HTERT-HM (cell line): ENCODE data around the gene SLC45A1.

GRCh38 chr1:8014938-8015557, 11.1 kb downstream of the ERRFI1 start:
- RRBS = no CpG with 5 or more reads among the region's 10 CpGs

DNA sequence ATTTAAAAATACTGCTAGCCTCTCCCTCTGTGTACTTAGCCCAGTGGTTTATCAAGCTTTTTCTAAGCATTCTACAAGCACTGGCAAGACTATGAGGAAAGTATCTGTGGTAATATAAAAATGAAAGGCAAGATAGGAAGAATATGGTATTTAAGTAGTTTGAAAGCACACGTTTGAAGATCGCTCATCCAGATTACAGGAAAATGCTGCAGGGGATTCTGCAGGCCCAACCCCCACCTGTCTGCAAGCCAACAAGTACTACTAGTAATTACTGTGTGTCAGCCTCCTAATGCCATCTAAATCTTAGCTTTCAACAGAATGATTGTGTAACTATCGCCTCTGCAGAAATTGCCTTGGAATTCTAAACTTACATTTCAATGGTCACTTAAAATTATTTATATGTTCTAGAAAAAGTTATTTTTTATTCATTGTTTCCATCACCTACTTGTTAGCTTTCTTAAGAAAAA, 8.5 kb downstream of the ERRFI1 start:
- RRBS = no CpG with 5 or more reads among the region's 3 CpGs

DNA sequence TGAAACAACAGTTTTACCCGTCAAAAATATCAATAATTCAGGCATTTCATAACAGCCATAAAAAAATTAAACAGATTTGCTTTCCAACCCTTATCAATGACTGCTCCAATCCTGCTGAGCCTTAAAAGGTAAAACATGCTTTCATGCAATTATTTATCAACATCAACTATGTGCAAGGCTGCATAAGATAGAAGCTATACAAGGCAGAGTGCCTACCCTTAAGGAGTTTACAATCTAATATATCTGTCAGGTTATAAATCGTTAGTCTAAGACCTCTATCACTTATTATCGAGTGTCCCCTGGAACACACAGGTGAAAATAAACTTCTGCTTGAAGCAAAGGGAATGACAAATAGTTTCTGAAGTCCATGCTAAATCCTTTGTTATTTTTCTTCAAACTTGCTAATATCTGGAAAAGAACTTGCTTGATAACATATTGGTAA, 1.8 kb downstream of the ERRFI1 start:
- RRBS = no CpG with 5 or more reads among the region's 3 CpGs

GRCh38 chr1:8120605-8121974, 95.0 kb upstream of the ERRFI1 start:
- RRBS = 5% methylated on average over 6 of the region's 31 CpGs

DNA sequence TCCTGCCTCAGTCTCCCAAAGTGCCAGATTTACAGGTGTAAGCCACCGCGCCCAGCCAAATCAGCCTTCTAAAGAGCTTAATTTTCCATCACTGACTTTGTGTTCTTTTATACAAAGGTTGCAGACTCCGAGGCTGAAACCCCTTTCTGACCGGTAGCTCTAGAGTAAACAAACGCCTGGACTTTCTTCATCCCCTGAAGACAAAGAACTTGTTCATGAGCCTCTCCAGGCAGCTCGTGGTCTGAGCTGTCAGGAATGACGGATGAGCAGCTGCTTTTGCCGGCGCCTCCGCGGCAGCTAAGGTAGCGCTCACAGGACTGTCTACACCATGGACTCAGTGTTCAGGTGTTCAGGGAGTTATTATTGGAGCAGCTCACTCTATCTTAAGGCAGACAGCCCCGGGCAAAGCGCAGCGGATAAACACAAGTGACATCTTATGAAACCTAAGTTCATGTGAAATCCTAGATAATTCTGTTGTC, 128.5 kb upstream of the ERRFI1 start:
- RRBS = 73% methylated on average over 7 of the region's 15 CpGs

- RRBS = no CpG with 5 or more reads among the region's 10 CpGs
These were observed 69.9 kb upstream of the SLC45A1 start for GRCh38 chr1:8247798-8248586.

DNA sequence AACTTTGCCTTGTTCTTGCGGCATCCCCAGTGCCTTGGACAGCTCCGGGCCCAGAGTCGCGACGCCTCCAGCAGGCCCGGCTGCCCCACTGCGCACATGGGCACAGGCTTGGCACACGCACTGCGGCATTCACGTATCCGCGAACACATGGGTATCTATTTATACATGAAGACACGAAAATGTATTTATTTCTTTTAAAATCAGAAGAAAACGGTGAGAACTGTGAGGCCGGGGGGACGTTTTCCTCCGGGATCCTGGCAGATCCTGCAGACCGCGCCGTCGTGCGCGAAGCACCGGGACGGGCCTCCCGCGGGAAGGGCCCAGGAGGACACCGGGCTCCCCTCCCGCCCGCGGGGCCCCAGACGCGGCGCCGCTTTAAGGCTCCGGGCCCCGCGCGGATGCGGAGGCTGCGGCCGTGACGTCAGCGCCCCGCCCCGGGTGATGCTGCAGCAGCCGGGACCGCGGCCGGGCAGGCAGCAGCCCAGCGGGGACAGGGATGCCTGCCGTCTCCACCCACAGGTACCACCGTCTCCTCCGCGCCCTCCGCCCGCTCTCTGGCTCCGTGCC, at the start of gene SLC45A1:
SLC45A1 (plus strand) TSS at position 447 of the 567 bp plus-strand sequence.
- RRBS = 3% methylated on average over 38 of the region's 58 CpGs

DNA sequence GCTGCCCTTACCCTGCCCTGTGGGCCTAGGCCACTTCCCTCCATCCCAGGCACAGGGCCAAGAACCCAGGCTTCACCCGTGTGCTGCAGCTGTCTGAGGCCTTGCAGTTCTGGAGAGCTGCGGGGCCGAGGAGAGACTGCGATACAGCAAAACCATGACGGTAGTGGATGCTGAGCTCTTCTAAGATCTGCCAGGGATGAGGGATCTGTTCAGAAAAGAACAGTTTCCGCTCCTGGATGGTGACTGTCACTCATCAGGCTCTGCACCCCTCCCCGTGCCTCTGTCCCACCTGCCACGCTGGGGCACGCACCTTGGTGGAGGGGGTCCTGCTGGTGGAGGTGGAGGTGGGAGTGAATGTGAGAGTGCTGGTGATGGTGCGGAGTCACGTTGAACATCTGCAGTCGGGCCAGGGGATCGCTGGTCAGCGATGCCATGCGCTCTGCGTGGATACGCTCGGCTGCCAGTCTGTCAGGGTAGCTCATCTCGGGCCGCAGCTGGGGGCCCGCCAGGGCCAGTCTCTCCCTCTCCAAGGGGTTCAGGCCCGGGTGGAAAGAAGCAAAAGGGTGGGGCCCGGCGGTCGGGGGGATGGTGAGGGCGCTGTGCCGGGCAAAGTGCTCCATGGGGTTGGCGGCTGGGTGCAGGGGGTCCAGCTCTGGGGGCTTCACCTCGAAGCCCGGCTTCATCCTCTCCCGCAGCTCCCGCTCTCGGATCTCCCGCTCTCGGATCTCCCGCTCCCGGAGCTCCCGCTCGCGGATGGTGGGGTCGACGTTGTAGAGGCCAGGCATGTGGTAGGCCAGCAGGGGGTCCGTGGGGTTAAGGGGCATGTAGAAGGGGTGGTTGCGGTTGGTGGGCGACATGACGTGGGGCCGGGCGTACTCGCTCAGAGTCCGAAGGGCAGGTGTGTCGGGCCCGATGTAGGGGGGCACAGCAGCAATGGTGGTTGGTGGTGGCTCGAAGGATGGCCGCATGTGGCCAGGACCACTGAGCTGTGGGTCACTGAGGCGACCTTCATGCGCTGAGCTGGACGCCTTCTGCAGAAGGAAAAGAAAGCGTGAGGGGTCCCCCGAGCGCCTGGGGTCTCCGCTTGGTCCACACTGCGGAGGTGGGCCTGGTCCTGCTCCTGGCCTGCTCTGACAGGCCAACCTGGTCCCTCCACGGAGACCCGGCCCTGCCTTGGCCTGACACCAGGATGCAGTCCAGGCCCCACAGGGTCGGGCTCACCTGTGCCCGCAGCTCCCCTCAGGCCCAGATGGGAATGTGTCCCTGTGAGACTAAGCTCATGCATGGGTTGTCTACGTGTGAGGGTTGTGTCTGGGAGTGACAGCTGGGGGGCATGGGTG, 40.4 kb downstream of the SLC45A1 start:
- RRBS = 96% methylated on average over 4 of the region's 67 CpGs

- RRBS = no CpG with 5 or more reads among the region's 29 CpGs
These were observed 44.7 kb downstream of the SLC45A1 start for GRCh38 chr1:8362200-8363436.

- RRBS = no CpG with 5 or more reads among the region's 7 CpGs
These were observed 52.6 kb downstream of the SLC45A1 start for GRCh38 chr1:8370479-8370884.

DNA sequence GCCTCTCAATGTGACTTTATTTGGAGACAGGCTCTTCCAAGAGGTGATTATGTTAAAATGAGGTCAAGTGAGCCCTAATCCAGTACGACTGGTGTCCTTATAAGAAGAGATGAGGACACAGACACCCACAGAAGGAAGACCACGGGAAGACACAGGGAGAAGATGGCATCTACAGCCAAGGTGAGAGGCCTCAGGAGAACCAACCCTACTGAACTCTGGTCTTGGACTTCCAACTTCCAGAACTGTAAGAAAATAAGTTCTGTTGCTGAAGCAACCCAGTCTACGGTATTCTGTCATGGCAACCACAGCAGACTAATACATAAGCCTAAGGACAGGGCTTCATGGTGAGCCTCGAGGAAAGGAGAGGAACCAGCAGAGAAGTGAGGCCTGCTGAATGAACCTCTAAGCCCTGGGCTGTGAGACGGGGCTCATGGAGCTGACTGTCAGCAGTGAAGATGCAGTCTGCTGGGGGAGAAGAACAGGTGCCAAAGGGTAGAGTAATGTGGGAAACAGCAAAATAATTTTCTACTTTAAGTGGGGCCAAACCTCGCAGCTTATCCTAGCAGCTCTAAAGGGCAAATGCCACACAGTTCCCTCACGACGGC, 60.6 kb downstream of the SLC45A1 start:
- RRBS = no CpG with 5 or more reads among the region's 8 CpGs

DNA sequence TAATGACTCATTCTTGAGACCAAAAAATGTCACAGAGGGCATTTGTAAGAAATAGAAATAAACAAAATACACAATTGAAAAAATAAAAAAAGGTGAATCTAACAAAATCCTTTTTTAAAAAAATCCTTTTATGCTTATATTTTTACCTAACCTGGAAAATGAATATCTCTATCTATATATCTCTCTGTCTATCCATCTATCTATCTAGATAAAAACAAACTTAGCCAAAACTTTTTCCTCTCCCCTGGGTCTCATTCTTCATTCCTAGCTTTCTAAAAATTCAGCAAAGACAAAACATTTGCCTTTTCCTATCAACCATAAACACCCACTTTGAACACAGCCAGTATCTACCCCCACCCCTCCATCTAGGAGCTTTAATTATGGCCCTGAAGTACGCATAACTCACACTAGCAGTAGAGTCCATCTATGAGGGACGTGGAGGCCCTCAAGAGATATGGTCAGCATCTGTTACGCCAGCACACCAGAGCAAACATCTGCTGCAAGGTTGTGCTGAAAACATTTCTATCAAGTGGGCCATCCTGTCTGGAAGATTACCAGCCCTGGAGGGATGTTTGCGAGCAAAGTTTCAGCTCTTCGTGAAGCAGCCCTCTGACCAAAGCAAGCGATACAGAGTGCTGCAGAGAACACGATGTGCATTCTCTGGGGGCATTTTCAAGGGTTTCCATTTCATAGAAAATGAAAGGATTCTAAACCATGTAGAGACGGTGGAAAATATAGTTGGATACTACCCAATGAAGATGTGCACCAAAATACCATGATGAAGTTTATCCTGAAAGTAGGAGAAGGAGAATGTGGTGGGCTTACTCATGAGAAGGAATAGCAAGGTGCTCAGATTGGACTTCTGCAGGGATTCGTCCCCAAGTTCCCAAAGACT, 74.6 kb downstream of the SLC45A1 start:
- RRBS = no CpG with 5 or more reads among the region's 9 CpGs

GRCh38 chr1:8411964-8412540, 94.1 kb downstream of the SLC45A1 start:
- RRBS = no CpG with 5 or more reads among the region's 7 CpGs

DNA sequence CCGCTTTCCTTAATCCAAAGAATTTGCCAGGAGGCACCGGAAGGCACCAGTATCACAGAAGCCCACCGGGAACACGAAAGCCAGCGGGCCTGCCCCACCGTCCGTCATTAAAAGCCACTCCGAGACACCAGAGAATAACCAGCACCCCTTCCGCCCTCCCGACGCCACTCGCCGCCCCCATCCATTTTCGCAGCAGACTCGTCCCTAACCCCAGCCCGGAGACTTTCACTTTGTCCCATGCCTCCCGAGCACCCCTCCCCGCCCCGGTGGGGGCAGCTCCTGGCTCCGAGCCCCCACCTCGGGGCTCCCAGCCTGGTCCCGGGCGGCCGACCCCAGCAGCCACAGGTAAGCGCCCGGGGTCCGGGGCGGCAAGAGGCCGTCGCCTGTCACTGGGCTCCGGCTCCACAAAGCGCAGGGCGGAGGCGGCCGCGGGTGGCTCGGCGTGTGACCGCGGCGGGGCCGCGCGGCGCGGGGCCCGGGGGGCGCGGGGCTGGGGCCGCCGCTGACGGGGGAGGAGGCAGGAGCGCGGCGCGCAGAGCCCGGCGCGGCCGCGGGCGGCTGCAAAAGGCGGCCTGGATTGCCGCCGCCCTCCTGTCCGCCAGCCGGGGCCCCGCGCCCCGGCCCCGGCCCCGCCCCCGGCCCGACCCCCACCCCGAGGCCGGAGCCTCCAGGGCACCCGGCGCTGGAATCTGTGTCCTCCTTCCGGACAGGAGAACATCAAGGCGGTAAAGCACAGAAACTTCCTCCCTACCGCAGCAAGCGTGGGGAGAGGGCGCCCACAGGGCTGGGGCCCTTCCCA, 105.5 kb downstream of the SLC45A1 start:
- RRBS = 1% methylated on average over 49 of the region's 83 CpGs

DNA sequence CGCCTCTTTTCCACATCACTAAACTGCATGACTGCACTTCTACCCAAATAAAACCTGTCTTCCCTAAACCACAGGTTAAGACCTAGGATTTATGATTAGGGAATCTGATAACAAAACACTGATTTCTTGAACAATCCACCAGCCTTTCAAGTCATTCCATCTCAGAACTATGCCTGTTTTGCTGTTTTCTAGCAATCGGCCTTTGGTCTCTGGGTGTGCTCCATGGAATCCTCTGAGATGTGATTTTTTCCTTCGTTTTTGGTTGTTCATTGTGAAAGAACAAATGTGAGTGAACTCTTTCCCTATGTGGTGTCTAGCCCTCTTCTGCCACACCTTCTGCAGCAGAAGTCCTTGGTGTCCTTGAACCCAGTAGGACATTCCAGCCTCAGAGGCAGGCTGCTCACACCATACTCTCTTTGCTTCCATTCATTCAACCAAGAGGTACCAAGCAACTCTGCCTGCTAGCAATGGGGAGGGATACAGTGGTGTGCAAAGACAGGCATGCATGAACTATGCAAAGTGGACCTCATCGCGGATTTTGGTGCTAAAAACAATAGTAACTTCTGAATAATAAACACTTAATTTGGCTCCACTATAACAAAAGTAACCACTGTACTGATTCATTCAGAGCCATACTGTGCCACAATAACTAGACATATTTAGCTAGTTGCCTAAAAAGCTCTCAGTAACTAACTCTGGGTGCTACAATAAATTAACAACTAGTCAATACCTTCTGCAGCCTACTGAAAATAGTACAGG, 155.2 kb downstream of the SLC45A1 start:
- RRBS = no CpG with 5 or more reads among the region's 5 CpGs

GRCh38 chr1:8525598-8526455, 207.9 kb downstream of the SLC45A1 start:
- RRBS = no CpG with 5 or more reads among the region's 10 CpGs

- RRBS = no CpG with 5 or more reads among the region's 3 CpGs
These were observed 245.7 kb downstream of the RERE start for GRCh38 chr1:8571710-8572134.

GRCh38 chr1:8652429-8653118, 164.9 kb downstream of the RERE start:
- RRBS = no CpG with 5 or more reads among the region's 8 CpGs

GRCh38 chr1:8702080-8702554, 115.3 kb downstream of the RERE start:
- RRBS = no CpG with 5 or more reads among the region's 10 CpGs

GRCh38 chr1:8816320-8816598, 1.2 kb downstream of the RERE start:
- RRBS = no CpG with 5 or more reads among the region's 2 CpGs